Colic lymph node (tissue), 1 donor: ENCODE data around the genes CYP2R1 and E2F8.

DNA sequence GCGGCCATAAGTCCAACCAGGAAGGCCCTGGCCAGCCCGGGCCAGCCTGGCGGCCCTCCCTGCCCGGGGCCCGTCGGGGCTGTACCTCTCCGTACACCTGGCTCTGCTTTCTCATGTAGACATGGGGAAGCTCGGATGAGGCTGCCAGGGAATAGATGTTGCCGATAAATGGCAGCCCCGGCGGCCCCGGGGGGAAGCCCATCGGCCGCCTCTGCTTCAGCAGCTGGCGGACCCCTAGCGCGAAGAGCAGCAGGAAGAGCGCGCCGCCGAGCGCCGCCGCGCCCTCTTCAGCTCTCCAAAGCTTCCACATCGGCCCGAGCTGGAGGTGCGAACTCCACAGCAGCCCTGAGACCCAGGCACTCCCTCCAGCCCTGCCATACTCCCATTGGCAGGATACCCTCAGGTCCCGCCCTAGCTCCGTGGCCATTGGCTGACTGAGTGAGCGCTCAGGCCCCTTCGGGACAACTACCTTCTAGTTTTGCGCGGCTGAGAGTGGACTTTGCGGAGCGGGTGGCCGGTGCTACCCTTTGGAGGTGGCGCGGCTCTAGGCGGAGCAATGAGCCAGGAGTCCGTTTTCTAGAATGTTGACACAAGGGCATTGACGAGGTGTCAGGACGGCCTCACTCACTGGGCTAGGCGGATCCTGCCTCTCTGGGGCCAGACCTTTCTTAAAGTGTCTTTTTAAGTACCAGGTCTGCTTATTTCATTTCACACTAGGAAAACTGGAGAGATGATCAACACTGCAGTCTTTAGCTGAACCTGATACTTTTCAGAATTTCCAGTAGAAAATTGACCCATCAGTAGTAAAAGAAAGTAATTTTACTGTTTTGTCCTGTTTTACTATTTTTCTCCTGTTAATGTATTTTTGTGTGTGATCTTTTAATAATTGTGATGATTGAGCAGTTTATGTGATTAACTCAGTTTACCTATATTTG is at the start of gene CYP2R1:
Gene CYP2R1, minus strand, starts transcription at position 336 of the 935 bp plus-strand sequence.
- PRO-cap, result bidirectional peak, plus-strand start at position 495 of the sequence, minus-strand start at position 311 of the sequence

GRCh38 chr11:15497381-15497894 is 382.7 kb downstream of the INSC start:
- PRO-cap, result no peak

- PRO-cap, result no peak
Measured at GRCh38 chr11:15605024-15605701, 490.4 kb downstream of the INSC start.

DNA sequence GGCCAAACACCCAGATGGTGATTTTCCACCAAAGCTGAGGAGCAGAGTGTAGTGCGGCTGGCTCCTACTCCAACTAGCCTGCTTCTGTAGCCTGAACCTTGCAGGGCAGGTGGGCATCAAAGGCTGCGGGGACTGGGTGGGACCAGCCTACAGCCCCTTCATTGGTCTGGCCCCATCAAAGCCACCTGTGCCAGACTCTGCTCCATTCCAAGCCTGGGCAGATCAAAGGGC is 582.7 kb downstream of the INSC start:
- PRO-cap, result no peak

DNA sequence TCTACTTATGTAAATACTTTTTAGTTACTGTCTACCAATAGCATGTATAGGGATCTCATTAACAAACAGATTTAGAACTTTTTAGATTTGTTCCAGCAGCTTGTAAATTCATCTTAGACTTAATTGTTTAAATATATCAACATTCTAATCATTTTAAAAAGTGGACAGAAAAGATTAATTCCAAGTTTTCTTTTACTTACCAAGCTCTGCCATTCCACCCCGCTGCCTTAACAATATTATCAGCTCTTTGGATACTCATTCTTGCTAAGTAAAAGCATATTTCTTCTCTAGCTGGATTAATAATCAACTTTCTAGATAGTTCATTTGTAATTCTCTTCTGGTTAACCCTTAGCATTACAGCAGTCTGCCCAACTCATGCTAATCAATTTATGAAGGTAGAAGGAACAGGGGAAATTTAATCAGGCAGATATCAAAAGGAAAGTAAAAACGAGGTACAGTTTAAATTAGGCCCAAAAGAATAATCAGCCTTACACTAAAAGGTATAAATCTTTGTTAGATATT is 41.0 kb upstream of the SOX6 start:
- PRO-cap, result no peak

DNA sequence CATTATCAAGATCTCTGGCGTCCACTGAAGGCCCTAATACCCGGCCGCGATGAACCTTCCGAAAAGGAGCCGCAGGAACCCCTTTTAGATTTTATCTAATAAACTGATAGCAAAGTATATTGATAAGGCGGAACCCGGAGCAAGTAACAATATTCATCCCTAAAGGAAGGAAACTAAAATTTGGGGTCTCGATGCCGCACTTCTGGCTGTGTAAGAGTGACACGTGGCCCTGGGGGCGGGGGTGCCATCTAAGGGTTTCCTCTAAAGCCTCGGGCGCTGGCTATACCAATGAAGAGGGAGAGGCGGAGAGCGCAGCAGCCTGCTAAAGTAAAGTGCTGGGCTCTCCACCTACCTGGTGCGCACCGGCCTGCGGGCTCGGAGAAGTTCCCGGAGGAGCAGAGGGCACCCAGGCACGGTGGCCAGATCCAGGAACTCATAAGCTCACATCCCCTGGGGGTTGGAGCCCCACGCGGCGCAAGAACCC is 127.9 kb upstream of the C11orf58 start:
- PRO-cap, result no peak

DNA sequence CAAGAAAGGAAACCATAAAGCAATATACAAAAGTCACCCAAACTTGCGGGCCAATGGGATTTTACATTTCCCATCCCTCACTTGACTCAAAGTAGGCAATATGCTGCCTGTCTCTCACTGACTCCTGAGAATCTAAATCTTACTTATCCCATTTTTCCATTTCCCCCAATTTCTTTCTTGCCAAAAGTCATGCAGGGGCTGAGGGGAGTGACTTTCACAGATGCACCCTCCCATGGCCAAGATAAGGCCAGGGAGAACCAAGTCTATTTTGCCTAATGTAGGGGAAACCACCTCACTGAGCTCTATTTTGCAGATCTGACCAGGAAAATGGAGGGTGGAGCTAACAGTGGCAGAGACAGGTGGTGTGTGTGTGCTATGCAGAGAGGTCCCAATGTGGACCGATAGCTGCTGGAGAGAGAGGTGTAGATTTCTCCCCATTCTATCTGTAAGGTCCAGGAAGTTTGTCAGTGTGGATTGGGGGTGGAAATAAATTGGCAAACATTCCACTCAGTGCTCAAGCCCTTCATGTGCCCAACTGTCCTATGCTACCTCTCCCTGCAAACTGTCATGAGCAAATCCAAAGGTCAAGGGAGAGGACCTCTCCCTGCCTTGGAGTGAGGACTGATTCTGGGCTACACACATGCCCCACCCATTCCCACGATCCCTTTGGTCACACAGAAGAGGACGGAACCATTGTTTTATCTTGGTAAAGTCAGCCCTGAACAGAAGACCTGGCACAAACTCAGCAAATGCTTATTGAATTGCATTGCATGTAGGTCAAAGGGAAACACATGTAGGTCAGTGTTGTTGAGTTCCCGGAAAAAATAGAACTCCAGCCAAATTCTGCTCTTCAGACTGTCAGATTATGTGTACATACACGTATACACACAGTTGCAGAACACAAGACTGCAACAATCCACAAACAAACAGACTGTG is 65.8 kb downstream of the C11orf58 start:
- PRO-cap, result no peak

GRCh38 chr11:17015698-17016108 is 1.5 kb upstream of the PLEKHA7 start:
- PRO-cap, result no peak

DNA sequence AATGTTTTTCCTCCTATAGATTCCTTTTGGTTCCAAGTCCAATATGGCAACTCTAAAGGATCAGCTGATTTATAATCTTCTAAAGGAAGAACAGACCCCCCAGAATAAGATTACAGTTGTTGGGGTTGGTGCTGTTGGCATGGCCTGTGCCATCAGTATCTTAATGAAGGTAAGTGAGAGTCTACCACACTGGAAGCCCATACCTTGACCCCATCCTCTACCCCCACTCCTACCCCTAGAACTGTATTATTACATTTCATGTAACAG is 2.4 kb downstream of the LDHA start:
- PRO-cap, result no peak

DNA sequence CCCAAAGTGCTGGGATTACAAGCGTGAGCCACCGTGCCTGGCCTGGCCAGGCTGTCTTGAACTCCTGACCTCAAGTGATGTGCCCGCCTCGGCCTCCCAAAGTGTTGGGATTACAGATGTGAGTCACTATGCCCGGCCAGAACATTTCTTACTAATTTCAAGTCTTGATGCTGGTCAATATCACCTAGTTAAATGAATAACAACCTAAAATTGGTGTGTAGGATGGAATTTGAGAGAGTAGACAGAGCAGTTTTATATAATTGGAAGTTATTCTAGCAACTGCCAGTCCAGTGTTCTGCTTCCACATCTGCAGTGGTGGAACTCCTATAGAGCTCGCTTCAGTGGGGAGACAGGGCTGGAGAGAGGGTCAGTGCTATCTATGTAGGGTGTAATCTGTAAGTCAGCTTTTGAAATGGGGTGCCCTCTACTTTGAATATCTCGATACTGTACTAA is 4.5 kb downstream of the LDHA start:
- PRO-cap, result no peak

DNA sequence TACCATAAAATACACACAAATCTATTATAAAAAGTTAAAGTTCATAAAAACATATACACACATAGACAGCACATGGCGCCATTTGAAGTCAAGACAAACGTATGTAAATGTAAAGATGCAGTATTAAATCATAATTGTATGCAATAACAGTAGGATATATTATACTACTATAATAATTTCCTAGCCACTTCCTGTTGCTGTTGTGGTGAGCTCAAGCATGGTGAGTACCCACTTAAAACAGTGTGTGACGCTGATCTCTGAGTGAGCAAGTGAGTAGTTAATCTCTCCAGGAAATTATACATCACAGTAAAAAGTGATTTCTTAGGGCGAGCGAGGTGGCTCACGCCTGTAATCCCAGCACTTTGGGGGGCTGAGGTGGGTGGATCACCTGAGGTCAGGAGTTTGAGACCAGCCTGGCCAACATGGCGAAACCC is 26.4 kb upstream of the TMEM86A start:
- PRO-cap, result unidirectional peak, plus-strand start at position 309 of the sequence

DNA sequence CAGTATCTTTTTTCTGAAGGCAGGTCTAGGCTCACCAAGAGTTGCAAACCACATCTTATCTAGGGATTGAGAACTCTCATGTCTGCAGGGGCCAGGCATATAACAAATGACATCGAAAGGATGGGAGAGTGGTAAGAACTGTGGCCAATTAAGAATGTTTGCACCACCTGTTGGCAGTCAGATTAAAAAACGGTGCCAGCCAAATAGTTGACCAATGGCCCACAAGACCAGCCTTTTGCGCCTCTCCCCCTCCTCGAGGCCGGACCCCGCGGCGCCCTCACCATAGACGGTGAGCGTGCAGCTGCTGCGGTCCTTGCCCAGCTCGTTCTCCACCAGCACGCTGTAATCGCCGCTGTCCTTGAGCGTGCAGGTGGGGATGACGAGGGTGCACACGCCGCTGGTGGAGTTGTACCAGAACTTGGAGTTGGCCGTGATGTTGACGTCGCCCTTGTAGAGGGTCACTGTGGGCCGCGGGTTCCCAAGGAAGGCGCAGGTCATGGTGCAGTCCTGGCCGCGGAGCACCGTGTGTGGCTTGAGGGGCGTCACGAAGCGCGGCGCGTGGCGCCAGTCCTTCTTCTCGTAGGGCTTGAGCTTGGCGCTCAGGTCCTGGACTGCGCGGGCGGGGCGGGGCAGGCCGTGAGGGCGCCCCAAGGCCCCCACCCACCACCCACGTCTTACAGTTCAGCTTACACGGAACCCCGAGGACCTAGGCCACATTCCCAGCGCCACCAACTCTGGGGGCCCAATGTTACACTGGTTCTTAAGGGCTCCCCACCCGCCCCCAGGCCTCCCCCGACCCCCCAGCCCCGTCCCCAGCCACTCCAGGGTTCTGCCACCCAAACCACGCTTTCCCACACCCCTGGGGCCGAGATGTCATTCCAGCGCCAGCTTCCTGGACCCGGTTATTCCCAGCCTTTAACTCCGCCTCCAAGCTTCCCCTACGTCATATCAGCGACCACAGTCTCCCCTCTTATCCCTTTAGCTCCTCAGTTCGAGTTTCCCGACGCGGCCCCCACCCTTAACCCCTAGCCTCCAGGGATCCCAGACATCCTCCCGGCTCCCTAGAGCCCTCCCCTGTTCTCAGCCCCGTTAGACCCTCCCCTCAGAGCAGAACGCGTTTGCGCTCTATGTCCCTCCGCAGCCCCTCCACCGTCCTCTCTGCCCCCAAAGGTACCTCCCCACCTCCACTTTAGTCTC is 7.4 kb downstream of the TMEM86A start:
- PRO-cap, result bidirectional peak, plus-strand start at position 960 of the sequence, minus-strand start at position 861 of the sequence

GRCh38 chr11:19191576-19192407 is 10.0 kb downstream of the CSRP3 start:
- PRO-cap, result no peak

DNA sequence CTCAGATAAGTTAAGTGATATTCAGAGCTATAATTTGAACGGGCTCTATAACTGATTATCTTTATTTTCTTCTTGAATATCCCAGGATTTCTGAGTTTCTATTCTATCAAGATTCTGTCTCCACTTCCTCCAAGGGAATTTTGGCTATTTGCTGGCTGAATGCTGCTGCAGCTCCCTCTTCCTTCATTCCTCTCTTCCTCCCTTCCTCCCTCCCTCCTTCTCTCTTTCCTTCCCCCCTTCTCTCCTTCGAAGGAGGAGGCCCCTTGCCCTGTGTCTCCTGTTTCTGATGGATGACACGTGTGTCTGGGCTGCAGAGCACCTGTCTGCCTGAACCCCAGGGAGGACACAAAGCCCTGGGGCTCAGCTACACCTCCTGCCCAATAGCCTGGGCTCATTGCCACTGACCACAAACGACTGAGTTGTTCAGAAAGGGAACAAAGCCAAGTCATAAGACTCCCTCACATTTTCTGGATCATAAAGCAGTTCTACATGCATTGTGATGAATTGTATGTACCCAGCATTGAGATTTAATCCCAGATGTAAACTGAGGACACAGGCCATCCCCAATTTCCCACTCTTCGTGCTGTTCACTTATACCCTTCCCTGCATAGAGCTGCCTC is 1.4 kb downstream of the CSRP3 start:
- PRO-cap, result no peak

DNA sequence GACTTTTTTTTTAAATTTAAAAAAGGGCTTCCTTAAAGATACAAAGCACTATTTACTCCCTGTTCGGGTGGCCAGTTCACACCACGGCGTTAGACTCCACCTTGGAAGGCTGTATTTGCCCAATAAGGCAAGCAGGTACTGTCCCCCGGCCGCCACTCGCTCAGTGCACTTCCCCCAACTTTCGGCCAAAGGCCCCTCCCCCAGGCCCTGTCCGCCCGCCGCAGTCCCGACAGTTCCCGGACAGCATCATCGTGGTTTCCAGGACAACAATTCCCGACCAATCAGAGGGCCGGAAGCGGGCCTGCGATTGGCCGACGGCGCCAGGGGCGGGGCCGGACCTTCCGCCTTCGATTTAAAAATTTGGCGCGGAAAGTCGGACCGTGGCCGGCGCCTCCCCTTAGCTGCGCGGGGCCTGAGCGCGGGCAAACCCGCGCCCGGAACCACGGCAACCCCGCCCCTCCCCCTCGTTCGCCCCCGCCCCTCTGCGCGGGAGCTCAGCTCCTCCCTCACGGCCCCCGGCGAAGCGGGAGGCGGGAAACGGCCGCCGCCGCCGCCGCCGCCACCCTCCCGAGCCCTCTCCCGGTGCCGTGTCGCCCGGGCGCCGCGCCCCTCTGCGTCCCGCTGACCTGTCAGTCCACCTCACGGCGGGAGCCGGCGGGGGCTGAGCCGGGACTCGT is at the start of gene E2F8:
Gene E2F8, minus strand, starts transcription at position 165 of the 677 bp plus-strand sequence.
- PRO-cap, result no peak

GRCh38 chr11:19776896-19777310 is 64.3 kb downstream of the NAV2 start:
- PRO-cap, result unidirectional peak, plus-strand start at chr11:19777188

GRCh38 chr11:19798892-19799294 is 86.3 kb downstream of the NAV2 start:
- PRO-cap, result no peak

DNA sequence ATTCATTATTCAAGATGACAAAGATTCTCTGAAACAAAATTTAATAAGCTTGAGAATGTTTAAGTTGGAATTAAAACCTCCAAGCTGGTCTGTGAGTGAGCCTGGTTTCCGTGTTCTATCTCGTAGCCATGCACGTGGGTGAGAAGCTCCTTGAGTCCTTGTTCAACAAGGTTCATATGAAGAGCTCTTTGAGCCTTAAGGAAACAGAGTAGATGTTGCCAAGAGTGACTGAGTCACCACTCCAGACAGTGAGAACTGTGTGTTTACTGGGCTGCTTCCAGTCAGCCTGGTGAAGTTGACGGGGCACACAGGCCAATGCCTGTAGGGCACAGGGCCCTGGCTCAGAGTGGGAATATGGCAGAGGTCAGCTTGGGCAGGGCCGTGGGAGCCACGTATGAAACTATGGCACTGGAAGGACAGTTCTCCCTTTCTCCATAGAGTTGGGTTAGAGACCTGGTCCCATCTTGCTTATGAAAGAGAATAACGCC is 206.6 kb downstream of the NAV2 start:
- PRO-cap, result no peak

- PRO-cap, result no peak
Measured at GRCh38 chr11:19933047-19934217, 220.8 kb downstream of the NAV2 start.

- PRO-cap, result no peak
Measured at GRCh38 chr11:20011111-20011821, 149.0 kb downstream of the DBX1 start.